Lung (tissue), 4 donors: ENCODE data around the gene ST6GALNAC2.

DNA sequence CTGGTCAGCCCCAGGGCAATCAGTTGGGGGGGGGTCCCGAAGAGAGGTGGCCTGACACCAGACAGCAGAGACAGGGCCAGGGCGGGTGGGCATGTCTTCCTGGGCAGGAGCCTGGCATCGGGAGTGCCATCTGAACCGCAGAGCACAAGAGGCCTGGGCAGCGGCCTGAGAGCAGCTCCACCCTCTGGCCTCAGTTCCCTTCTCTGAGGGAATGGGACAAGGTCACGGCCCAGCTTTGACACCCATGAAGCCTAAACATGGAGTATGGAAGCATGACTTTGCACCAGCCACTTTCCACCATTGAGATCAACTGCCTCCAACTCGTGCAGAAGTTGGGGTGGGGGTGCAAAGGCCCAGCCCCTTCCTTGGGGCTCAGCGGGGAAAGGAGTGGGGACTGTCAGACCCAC lies 9.8 kb downstream of the RHBDF2 start:
- PRO-cap = no peak
- RAMPAGE, long total RNA = no peak
- RRBS = no CpG with 5 or more reads among the region's 8 CpGs

DNA sequence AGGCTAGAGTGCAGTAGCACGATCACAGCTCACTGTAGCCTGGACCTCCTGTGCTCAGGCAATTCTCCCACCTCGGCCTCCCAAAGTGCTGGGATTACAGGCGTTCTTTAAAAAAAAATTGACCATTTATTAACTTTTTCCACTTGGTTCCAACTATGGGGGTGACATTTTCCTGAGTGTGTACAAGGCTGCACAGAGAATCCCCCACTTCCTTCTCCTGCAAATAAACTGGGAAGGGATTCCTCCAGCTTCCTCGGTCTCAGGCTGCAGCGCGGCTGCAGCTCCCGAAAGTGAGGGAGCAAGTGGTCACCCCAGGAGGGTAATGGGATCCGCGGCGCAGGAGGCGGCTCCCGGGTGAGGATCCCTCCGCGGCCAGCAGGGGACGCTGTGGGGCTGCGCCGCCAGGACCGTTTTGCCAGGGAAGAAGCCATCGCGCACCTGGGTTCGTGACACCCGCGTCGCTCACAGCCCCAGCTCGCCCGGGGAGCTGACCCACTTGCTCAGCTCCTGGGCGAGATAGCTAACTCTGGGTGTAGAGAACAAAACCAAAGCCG lies 14.5 kb downstream of the CYGB start:
- PRO-cap = no peak
- RAMPAGE, long total RNA = no peak
- RRBS = no CpG with 5 or more reads among the region's 28 CpGs

DNA sequence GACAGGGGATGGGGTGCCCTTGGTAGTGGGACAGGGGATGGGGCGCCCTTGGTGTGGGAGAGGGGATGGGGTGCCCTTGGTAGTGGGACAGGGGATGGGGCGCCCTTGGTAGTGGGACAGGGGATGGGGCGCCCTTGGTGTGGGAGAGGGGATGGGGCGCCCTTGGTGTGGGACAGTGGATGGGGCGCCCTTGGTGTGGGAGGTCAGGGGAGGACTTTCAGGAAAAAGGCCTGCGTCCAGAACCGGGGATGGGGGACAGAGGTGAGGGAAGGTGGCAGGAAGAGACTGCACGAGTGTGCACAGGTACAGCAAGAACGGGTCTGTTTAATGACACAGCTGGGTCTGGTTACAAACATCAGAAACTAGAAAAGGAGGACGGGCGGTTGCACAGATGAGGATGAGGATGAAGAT lies 10.5 kb downstream of the CYGB start:
- PRO-cap = no peak
- RAMPAGE, long total RNA = no peak
- RRBS = no CpG with 5 or more reads among the region's 11 CpGs

DNA sequence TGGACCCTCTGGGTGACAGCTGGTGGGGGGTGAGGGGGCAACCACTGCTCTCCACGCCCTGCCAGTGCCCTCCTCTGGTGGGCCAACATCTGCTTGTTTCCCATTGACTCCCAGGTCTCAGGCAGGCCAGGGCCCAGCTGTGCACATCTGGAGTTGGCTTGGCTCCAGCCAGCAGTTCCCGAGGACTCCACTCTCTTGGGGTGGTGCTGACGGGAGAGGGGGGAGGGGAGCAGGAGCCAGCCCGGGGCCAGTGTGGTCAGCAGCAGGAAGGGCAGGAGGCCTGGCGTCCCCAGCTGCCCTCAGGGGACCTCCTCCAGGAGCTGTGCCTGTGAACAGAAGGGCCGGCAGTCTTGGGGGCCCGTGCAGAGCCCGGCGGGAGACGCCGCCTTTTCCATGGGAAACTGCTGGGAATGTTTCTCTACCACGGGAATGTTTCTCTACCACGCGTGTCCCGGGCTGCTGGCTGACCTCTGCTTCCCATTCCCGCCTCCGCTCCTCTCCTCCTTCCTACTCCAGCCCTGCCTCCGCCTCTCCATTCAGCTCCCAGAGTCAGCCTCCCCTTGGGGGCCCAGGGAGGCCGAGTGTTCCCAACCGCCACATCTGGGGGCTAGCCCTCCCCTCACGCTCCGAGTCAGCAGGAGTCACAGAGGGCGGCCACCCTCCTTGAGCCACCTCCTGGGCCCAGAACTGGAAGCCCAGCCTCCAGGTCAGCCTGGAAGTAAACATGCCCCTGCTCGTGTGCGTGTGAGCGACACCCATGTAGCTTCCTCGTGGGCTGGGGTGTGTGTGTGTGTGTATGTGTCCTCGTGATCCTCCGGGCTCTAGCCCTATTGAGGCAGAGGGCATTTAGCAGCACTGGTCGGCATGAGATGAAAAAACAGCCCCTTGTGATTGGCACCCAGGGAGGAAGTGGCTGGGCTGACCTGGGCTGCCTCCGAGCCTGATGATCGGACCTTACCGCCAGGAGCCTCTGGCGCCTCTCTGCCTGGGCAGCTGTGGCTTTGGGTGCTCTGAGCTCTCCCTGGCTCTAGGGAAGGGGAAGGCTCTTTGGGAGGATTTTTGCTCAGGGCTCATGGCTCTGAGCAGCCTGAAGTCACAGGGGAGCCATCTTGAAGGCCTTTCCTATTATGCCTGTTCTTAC lies 7.4 kb downstream of the CYGB start:
- PRO-cap = no peak
- RAMPAGE, long total RNA = no peak
- RRBS = 29% methylated on average over 10 of the region's 34 CpGs

DNA sequence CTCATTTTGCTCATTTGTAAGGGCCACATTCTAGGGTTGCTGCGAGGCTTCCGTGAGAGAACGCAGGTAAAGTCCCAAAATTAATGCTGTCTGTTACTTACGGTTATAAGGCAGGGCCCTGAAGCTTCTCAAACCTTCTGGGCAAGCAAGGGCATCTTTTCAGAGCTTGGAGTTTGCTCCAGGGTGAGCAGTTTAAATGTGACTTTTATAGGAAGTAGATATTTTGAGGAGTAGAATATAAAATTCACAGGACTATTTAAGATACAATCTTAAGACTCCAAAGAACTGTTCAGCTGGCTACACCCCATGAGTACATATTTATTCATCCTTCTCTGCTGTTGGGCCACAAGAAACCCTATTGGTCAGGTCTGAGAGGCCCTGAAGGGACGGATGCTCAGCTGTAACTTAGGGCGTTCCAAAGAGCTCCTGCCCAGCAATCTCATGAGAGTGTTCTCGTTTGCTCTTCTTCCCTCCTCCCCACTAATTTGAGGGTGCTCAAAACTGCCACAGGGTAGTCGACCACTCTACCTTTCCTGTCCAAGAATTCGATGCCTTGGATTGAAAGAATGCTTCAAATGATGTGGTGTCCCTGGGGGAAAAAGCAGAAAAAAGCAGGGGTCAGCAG lies 7.3 kb downstream of the ST6GALNAC2 start:
- PRO-cap = no peak
- RAMPAGE, long total RNA = no peak
- RRBS = no CpG with 5 or more reads among the region's 9 CpGs

- PRO-cap = bidirectional peak, plus-strand start at chr17:76586151, minus-strand start at chr17:76585831
- RAMPAGE, long total RNA = no peak
- RRBS = 2% methylated on average over 65 of the region's 84 CpGs
Observed at GRCh38 chr17:76585614-76586482, at the start of gene ST6GALNAC2. ST6GALNAC2 (minus strand) TSS chr17:76585860.

DNA sequence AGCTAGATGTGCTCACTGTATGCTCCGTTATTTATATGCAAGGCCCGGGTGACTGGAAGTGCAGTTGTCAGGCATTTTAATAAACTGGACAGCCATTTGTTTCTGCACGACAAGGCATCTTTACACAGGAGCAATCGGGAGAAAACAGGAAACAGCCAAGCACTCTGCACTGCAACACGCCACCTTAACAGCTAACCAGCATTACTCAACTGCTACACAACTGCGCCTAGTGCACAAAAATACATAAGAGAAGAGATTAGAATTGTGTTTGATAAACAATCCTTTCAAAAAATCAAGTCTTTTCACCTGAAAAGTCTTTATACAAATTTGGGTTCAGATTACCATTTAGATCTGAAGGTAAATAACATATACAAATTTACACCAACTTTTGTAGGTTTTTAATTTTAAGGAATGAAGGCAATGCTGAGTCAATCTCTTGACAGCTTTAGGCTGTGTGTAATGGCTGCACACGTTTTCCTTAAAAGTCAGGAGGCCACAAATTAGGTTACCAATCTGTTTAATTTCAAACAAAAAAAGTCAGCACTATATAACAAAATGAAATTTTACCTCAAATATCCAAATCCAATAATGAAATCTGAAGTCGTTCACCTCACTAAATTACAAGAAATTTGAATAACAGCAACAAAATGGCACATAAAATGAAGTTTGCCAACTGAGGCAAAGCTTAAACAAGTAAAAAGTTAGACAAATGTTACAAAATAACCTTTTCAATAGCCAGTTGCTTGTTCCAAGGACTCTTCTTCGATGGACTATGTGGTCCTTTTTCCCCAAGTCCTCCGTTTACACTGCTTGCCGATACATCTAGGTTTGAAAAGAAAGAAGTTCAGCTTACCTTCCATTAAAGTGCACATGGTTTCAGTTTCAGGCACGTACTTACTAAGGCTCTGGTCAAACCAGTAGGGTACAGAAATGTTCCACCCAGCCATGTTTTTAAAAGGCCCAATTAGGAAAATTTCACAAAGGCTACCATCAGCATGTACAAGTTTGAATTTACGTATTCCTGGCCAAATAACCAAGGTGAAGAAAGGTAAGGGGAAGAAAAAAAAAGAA lies 2.5 kb downstream of the SRSF2 start:
- PRO-cap = no peak
- RAMPAGE, long total RNA = no peak
- RRBS = no CpG with 5 or more reads among the region's 13 CpGs

- PRO-cap = no peak
- RAMPAGE, long total RNA = no peak
- RRBS = no CpG with 5 or more reads among the region's 4 CpGs
Observed at GRCh38 chr17:76769471-76769953, 31.6 kb downstream of the MFSD11 start.

DNA sequence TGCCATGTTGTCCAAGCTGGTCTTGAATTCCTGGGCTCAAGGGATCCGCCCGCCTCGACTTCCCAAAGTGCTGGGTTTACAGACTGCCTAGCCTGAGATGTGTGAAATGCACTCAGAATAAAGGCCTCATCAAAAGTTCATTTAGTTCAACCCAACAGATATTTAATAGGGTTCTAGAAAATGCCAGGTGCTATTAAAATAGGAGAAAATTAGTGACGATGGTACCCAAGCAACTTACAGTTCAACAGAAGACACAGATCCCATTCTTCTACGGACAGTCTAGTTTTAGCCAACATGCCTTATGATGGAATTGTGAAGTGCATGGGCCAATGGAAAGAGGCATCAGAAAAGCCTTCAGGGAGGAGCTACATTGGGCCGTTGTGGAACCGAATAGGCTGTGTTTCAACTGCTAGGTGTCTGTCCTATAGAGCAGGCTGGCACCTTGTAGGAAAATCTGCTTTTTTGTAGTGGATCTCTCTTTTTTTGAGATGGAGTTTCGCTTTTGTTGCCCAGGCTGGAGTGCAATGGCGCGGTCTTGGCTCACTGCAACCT lies 9.9 kb upstream of the SEC14L1 start:
- PRO-cap = no peak
- RAMPAGE, long total RNA = no peak
- RRBS = no CpG with 5 or more reads among the region's 10 CpGs

GRCh38 chr17:77200711-77201088 lies 59.9 kb downstream of the SEC14L1 start:
- PRO-cap = no peak
- RAMPAGE, long total RNA = no peak
- RRBS = no CpG with 5 or more reads among the region's 10 CpGs

GRCh38 chr17:77206259-77207119 lies 65.7 kb downstream of the SEC14L1 start:
- PRO-cap = no peak
- RAMPAGE, long total RNA = no peak
- RRBS = no CpG with 5 or more reads among the region's 18 CpGs

GRCh38 chr17:77212337-77213119 lies 68.8 kb upstream of the SEPTIN9 start:
- PRO-cap = no peak
- RAMPAGE, long total RNA = no peak
- RRBS = no CpG with 5 or more reads among the region's 21 CpGs

DNA sequence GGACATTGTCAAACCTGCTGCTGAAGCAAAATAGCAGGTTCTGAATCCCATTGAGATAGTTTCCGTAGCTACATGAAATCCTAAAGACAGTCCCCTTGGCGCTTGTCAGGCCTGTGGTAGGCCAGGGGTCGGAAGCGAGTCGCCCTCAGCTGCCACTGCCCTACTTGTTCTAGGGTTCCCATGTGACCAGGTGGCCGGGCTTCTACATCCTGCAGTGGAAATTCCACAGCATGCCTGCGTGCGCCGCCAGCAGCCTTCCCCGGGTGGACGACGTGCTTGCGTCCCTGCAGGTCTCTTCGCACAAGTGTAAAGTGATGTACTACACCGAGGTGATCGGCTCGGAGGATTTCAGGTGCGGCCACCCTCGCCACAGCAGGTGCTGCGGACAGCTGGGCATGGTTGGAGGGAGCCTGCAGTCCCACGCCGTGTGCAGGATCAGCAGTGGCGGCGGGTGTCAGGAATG lies 68.1 kb upstream of the SEPTIN9 start:
- PRO-cap = no peak
- RAMPAGE, long total RNA = no peak
- RRBS = 79% methylated on average over 5 of the region's 24 CpGs

DNA sequence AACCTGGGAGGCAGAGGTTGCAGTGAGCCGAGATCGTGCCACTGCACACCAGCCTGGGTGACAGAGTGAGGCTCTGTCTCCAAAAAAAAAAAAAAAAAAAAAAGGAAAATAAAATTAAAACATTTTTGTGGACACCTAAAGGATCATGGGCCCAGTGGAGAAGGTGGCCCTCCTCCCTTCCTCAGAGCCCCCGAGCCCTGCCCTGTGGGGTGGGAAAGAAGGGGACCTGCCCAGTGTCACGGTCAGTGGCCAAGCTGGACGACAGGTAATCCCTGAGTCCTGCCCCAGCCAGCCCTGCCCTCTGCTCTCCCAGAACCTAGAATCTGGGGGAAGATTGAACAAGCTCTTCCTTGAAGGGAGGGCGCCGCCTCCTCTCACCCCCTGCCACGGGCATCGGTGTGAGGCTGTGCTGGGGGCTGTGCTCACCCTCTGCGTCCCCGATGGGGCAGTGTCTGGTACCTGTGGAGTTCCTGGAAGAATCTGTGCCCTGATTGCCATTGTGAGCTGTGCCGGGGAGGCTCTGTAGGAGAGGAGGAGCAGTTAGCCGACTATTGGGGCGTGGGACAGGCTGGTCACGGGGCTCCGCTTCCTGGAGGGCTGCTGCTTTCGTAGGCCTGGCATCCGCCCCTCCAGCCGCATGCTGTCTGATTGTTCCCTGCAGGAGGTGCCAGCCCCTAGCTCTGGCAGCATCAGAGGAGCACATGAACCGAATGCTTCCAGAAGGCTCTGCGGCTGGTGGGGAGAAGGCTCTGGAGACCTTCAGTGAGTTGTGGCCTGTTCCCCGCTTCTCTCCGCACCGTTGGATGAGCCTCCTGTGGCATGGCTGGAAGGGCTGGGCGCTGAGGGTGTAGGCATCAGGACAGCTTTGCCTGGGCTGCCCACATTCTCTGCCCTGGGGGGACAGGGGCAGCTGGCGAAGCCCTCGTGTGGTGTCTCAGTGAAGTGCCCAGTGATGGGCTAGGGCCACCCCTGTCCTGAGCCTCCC lies 53.9 kb upstream of the SEPTIN9 start:
- PRO-cap = no peak
- RAMPAGE, long total RNA = no peak
- RRBS = no CpG with 5 or more reads among the region's 27 CpGs

DNA sequence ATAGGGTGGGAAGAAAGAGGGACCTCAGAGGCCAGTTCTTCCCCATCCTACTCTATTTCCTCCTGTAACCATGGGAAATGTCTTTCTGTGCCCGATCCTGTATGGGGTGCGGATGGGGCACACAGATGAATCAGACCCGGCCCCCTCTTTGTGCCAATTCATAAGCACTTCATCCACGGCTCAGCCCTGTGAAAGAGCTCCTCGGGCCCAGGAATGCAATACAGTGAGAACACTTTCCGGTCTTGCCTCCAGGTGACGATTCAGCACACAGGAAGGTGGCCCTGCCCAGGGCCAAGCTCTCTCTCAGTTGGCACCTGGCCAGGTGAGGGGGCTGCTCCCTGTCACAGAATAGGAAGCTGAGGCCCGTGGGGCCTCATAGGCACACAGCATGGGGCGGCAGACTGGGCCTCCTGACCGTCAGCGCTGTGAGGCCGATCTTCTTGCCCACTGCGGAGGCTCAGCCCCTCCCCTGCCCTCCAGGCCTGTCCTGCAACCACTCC lies 26.4 kb upstream of the SEPTIN9 start:
- PRO-cap = no peak
- RAMPAGE, long total RNA = no peak
- RRBS = 26% methylated on average over 2 of the region's 13 CpGs

- PRO-cap = no peak
- RAMPAGE, long total RNA = no peak
- RRBS = 34% methylated on average over 3 of the region's 34 CpGs
Observed at GRCh38 chr17:77285561-77286567, 4.6 kb downstream of the SEPTIN9 start.

GRCh38 chr17:77323515-77324139 lies 42.3 kb downstream of the SEPTIN9 start:
- PRO-cap = no peak
- RAMPAGE, long total RNA = no peak
- RRBS = 17% methylated on average over 3 of the region's 33 CpGs

- PRO-cap = no peak
- RAMPAGE, long total RNA = no peak
- RRBS = 71% methylated on average over 2 of the region's 9 CpGs
Observed at GRCh38 chr17:77366455-77367300, 85.4 kb downstream of the SEPTIN9 start.

DNA sequence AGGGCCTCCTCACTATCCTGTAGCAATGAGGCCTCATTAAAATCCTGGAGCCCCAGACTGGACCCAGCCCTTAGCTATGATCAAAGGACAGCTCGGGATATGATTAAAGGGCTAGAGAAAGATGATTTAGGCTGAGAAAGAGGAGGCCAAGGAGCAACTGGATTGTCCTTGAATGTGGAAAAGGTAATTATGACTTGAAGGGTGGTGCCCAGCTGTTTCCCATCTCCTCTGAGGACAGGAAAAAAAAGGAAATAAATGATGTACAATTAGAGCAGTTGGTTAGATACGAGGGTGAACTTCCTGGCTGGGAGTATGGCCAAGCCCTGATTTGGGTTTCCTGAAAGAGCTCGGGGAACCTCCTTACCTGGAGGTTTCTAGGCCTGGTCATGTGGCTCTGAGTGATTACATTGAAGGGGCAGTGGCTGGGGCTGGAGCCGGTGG lies 89.5 kb downstream of the SEPTIN9 start:
- PRO-cap = no peak
- RAMPAGE, long total RNA = no peak
- RRBS = no CpG with 5 or more reads among the region's 4 CpGs

DNA sequence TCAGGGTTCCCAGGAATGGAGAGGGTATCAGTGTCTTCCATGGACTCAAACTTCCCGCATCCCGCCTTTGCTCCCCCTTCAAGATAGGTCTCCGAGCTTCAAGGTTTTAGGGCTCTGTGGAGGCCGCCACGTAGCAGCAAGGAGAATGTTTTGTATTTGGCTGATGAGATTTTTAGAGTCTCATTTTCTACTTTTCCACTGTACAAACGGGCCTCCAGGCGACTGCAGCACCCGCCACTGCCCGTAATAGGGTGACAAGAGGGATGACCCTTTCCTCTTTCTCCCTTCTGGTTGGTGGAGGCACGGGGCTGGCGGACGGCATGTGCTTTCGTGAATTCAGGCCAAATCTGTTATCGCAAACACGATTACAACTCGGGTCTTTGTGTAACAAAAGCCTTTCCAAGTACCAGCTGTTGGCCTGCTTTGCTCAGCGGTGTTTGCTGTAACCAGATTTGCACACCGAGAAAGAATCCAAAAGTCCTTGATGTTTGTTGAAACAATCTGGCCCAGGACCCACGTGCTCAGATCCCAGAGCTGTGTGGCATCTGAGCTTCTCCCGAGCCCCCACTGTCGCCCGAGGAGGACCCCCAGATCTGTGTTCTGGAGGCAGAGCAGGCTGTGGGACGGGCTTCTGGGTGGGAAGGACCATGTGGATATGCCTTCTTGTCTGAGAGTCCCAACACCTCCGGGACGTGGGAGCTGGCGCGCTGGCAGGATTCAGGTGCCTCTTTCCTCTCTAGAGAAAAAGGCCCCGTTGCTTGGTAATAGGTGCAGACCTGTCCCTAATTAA lies 95.9 kb downstream of the SEPTIN9 start:
- PRO-cap = no peak
- RAMPAGE, long total RNA = no peak
- RRBS = no CpG with 5 or more reads among the region's 28 CpGs